SK-N-MC (cell line): ENCODE results near the genes SH2D3A and ADGRE1.

GRCh38 chr19:6362523-6363190 is 1.3 kb downstream of the CLPP start:
- RRBS = no CpG with 5 or more reads among the region's 17 CpGs

- RRBS = 70% methylated on average over 1 of the region's 20 CpGs
Measured at GRCh38 chr19:6383069-6383543, 7.4 kb upstream of the PSPN start.

DNA sequence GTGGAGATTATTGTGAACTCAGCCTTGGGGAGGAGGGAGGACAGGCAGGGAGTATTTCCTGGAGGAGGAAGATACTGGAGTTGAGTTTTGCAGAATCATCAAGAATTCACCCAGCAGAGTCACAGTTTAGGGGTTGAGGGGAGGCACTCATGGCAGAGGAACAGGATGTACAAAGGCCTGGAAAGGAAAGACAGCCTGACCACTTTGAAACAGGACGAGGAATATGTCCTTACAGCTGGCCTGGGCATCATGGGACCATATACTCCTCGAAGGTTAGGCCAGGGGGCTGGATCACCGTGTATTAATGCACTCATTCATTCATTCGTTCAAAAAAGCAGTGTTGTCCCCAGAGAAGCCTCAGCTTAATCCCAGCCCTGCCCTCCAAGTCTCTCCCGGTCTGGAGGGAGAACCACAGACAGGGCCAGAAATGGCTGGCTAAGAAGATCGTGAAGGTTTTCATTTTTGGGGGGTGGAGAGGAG is 571 bp downstream of the GTF2F1 start:
- RRBS = no CpG with 5 or more reads among the region's 6 CpGs

DNA sequence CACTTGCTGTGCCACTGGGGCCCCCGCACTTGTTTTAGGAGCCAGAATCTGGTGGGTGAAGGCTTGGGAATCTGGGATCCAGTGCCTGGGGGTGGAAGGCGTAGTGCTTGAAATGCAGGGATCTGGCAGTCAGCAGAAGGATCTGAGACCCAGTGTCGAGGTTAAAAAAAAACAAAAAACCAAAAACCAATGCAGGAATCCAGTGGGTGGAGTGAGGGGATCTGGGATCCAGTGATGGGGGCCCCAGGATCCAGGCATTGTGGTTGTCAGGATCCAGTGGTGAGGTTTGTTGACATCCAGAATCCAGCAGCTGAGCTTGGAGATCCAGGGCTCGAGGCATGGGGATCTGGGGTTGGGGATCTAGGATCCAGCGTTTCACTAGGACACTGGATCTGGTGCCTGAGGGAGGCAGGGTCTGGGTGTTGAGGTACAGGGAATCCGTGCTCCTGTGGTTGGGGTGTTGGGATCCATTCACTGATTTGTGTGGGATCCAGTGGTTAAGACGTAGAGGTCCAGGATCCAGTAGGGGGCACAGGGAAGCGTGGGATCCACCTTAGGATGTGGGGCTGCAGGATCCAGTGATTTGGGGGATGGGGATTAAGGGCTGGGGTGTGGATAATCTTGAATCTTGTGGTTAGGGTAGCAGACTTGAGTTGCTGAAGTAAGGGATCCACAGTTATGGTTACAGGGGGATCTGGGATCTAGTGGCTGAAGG is 7.6 kb upstream of the SLC25A41 start:
- RRBS = no CpG with 5 or more reads among the region's 8 CpGs

- RRBS = 5% methylated on average over 1 of the region's 30 CpGs
Measured at GRCh38 chr19:6458622-6459440, 761 bp downstream of the SLC25A23 start.

GRCh38 chr19:6710619-6711075 is 9.8 kb downstream of the C3 start:
- RRBS = 60% methylated on average over 6 of the region's 28 CpGs

- RRBS = 59% methylated on average over 8 of the region's 23 CpGs
Measured at GRCh38 chr19:6744909-6745375, 5.5 kb downstream of the TRIP10 start.

- RRBS = 55% methylated on average over 6 of the region's 49 CpGs
Measured at GRCh38 chr19:6767327-6768322, at the start of gene SH2D3A. Gene SH2D3A, minus strand, starts transcription at chr19:6767435.

GRCh38 chr19:6862590-6863317 is 24.6 kb upstream of the ADGRE1 start:
- RRBS = no CpG with 5 or more reads among the region's 26 CpGs

- RRBS = no CpG with 5 or more reads among the region's 5 CpGs
Measured at GRCh38 chr19:6887240-6887653, at the start of gene ADGRE1. Gene ADGRE1, plus strand, starts transcription at chr19:6887579.

- RRBS = no CpG with 5 or more reads among the region's 14 CpGs
Measured at GRCh38 chr19:7082739-7083486, 13.4 kb downstream of the ZNF557 start.

- RRBS = no CpG with 5 or more reads among the region's 19 CpGs
Measured at GRCh38 chr19:7199220-7200408, 94.6 kb downstream of the INSR start.

- RRBS = no CpG with 5 or more reads among the region's 17 CpGs
Measured at GRCh38 chr19:7211453-7212056, 82.7 kb downstream of the INSR start.

DNA sequence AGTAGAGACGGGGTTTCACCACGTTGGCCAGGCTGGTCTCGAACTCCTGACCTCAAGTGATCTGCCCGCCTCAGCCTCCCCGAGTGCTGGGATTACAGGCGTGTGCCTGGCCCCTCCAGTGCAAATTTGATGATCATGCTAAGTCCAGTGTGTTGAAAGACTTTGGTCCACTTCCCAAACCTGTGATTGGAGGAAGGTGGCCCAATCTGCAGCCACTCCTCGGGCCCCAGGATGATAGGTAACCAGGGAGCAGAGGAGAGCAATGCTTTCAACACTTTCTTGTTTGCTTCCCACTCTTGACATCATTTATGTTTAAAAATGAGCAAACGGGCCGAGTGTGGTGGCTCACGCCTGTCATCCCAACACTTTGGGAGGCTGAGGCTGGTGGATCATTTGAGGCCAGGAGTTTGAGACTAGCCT is 40.8 kb downstream of the INSR start:
- RRBS = no CpG with 5 or more reads among the region's 10 CpGs

GRCh38 chr19:7291135-7291666 is 3.0 kb downstream of the INSR start:
- RRBS = no CpG with 5 or more reads among the region's 10 CpGs

- RRBS = 20% methylated on average over 13 of the region's 47 CpGs
Measured at GRCh38 chr19:7293028-7293711, 1.0 kb downstream of the INSR start.

GRCh38 chr19:7390941-7391993 is 42.5 kb downstream of the ARHGEF18 start:
- RRBS = no CpG with 5 or more reads among the region's 21 CpGs

DNA sequence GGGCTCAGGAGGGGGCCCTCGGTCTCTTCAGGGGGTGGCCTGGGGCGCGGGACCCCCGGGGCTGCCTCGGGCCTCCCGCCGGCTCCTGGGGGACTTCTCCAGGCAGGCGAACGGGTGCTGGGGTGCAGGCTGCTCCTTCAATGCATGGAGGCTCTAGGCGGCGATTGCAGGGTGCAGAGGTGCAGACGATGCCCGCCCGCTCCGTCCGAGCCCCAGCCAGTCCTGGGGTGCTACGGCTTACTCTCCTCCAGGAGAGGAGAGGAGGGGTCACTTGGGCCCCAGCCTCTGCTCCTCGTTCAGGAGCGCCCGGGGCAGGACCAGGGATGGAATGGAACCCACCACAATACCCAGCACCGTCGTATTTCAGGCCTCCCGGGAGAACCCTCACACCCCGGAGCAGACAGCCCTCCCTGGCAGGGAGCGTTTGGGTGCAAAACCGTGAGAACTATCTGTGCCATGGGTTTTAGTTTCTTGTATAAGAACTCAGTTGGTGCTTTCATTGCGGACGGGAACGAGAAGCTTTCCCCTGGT is 46.6 kb downstream of the ARHGEF18 start:
- RRBS = 2% methylated on average over 4 of the region's 29 CpGs

GRCh38 chr19:7541068-7541671 is 5.7 kb downstream of the PNPLA6 start:
- RRBS = 96% methylated on average over 6 of the region's 28 CpGs

GRCh38 chr19:7612005-7612312 is 16.3 kb downstream of the CAMSAP3 start:
- RRBS = no CpG with 5 or more reads among the region's 20 CpGs